ENCODE measurements around the genes NKAPD1 and ANKK1.

DNA sequence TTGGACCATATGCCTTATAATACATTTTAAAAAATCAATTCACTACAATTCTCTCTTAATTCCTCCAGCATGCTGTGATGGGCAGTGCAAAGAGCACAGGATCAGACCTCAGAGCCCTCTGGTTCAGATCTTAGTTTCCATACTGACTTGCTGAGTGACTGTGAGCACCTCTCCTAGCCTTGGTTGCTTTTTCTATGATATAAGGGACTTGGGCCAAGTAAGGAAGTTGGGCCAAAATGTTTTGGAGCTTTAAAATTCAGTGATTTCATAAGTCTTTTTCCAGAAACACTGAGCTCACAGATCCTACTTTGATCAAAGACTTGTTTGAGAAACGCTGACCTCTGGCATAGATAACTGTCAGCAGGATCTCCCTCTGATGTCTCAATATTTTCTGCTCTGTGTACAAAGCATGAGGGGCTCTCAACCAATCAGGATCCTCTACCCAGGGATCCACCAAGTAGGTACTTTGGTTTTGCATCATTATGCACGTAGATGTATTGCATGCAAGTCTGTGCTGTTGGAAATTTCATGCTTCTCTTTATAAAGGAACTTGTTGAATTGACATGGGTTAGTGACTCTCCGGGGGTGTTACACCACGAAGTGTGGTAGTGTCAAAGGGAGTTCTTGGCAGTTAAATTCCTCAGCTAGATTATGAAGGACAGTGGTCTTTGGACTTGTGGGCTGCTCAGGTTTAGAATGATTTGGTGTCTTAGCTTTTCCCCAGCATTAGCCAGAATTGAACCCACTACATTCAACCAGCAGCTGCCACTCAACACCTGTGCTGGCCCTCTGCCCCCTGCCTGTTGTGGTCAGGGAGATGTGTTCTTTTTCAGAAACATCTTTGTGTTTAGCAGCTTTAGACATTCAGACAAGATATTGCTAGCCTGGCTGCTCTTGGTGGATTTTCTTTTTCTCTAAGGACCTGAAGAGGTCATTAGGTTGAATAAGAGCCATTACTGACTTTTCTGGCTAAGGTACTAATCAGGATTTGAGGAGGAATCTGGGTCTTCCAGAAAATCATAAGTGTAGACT, 1.7 kb upstream of the DIXDC1 start:
- PRO-cap, result no peak
- RRBS, 2 experiments, result no CpG with 5 or more reads among the region's 4 CpGs

DNA sequence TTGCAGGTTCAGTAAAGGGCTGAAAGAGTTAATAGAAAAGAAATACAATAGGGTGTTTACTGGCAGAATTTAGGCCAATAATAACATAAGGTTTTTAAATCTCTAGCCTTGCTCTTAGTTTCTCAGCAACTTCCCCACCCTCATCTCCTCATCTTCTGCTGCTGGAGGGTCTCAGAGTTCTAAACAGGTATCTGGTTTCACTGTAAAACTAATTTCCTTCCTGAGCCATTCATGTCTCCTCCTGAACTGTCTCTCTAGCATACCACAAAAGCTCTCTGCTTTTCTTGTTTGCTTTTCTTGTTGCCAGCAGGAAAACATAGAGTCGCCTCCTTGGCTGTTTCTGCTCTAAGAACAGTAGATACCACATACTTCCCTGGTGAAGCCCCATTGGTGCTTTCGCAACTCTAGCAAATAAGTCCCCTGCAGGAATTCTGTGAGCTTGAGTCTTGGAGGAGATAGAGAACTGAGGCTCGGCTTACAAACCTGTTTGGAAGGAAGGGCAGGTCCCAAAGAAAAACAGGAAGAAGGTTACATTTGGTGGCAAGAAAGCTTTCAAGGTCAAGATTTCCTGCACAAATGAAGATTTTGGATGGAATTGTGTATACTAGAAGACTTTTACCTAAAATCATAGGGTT, 7.0 kb downstream of the DIXDC1 start:
- PRO-cap, result bidirectional peak, plus-strand start at position 458 of the sequence, minus-strand start at position 248 of the sequence
- RRBS, 2 experiments, result no CpG with 5 or more reads among the region's 3 CpGs

GRCh38 chr11:111978204-111979061, 41.3 kb downstream of the DIXDC1 start:
- PRO-cap, result no peak
- RRBS, 2 experiments, result no CpG with 5 or more reads among the region's 10 CpGs

DNA sequence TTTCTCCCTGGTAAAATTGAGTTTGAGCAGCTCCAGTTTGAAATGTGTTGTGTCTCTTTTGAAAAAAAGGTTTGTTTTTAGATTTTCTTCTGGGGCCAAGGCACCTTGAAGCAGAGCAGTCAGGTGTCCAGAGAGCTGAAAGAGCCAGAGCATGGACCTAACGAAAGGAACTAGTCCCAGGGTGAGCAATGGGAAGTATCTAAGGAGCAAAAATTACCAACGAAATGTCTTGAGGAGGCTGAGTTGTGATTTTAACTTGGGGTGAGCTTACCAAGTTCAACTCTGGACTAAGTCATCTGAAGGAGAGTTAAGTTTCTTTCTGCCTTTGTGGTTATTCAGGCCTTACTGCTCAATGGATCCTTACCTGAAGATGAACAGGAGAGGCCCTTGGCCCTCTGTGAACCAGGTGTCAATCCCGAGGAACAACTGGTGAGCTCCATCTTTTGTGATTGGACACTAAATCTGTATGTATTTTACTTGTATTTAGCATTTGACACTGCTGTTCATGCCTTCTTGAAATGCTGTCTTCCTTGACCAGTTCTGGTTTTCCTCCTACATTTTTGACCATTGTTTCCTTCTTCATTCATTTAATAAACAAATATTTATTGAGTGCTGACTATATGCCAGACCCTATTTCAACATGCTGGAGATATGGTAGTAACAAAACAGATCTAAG, 40.2 kb upstream of the DLAT start:
- PRO-cap, result no peak
- RRBS, 2 experiments, result no CpG with 5 or more reads among the region's 3 CpGs

DNA sequence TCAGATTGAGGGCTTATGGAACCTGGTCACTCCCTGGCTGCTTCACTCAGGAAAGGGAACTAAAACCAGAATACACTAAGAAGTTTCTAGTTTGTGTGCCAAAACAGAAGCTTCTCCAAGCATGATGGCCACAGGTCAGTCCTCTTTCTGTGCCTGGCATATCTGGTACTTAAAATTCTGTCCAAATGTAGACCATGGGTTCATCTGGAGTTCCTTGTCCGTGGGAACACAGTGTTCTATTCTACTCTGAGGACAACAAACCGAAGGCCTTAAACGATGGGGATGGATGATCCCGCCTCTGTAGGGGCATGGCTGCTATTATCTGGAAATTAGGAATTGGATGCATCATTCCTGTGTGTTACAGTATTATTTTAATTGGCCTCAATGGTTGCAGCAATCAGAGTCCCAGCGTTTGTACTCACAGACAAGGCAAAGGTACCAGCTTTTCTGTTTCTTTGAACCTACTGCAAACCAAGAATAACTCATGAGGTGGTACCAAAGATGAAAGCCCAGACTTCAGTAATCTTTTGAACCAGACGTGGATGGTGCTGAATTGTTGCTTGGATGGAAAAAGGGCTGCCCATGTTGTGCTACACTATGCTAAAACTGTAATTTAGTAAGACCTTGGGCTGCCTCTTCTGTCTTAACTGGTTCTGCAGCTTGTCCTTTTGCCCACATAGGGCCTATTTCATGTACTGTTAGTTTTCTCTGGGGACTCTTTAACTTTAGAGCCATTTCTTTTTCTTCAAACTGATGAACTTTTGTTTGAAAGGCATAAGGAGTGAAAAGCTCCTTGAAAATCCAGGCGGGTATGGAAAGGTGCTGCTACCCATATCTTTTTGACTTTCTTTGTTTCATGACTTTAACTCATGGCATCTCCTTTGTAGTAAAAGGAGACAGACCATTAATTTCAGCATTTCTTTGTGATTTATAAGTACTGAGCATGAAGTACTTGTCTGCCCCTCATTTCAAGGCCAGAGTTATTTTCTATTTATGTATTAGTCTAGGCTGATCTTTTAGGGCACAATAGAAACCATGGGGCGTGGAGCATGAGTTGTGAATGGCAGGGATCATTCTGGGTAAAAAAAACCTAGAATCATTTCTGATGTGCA, 5.8 kb upstream of the DLAT start:
- PRO-cap, result no peak
- RRBS, 2 experiments, result no CpG with 5 or more reads among the region's 8 CpGs

GRCh38 chr11:112025754-112026230, 584 bp downstream of the DLAT start:
- PRO-cap, result no peak
- RRBS, 2 experiments, result no CpG with 5 or more reads among the region's 3 CpGs

DNA sequence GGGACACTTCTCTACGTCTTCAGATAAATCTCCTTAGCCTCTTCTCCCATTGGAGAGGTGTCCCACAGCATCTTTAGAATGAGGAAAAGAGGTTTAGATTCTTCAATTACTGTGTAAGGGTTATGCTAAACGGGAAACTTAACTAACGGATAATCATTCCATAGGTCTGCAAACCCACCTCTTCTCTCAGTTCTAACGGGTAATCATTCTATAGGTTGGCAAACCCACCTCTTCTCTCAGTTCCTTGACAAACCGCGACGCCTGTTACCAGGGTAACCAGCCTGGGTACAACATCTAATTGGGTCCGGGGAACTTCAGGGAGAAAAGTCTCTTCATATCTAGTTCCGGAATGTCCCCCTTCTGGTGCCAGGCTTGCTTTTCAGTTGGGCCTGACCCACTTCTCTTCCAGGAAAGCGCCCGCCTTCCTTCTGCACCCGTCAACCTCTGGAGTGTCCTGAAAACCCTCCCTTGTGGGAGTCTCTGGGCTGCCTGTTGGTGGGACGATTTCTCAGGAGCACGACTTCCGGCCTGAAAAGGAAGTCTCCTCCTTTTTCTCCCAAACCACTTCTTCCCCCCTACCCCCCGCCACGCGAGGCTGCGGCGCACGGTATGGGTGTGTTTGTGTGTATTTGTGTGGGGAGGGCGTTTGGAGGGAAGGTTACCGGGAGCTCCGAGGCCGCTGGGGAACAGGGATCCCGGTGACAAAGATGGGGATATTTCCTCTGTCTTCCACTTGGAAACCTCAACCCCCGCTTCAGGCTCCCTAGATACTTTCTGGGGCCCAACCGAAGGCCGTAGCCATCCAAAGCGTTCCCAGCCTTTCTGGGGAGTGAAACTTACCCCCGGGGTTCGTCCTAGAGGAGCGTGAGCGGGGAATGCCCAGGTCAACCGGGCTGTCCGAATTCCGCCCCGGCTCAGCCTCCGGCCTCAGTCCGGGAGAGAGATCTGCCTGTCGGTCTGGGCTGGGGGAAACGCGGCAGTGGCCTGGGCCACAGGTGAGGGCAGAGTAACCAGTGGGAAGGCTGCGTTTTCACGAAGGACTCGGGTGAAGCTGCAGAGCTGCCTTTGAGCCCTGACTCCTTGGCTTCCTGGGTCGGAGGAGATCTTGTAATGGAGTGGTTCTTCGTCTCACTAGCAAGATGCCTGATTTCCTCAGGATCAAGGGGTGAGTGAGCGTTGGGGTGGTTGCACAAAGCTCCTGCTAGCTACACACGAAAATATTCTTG, at the start of gene NKAPD1:
Gene NKAPD1 (plus strand): TSS at position 548 of the 1,226 bp plus-strand sequence.
- PRO-cap, result no peak
- RRBS, 2 experiments, result 1 to 7% methylated on average over 5 of the region's 50 CpGs

GRCh38 chr11:112227075-112227576, 898 bp downstream of the PTS start:
- PRO-cap, result unidirectional peak, minus-strand start at chr11:112227151
- RRBS, 2 experiments, result no CpG with 5 or more reads among the region's 12 CpGs

DNA sequence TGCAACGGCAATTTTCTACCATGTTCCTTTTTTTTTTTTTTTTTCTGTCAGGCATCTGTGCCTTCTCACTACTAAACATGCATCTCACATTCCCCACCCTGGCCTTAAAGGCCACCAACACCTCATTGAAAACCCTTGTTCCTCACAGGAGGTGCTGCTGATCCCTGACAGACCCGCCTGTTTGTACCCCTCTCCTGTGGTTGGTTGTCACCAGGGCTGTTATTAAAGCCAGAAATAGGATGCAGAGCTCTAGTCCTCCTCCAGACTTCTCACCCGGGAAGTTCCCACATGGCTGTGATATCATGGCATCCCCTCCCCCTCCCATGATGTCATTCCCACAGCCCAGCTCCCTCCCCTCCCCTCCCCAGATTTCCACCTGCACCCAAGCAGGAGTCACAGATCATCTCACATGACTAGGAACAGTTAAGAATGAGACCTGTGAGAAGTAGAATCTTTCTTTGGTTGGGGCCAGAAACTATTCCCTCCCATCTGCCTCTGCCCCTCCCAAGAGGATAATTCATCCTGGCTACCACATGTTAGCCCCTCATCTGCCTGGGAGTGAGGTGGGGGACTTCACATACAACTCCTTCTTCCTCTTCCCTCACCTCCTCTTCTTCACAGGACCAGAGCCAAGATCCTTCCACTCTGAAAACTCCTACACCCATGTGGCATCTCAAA, 302.6 kb upstream of the NCAM1 start:
- PRO-cap, result no peak
- RRBS, 2 experiments, result no CpG with 5 or more reads among the region's 3 CpGs

- PRO-cap, result no peak
- RRBS, 2 experiments, result no CpG with 5 or more reads among the region's 49 CpGs
Observed at GRCh38 chr11:113387484-113388207, at the start of gene ANKK1. Gene ANKK1, plus strand, starts transcription at chr11:113387779.

DNA sequence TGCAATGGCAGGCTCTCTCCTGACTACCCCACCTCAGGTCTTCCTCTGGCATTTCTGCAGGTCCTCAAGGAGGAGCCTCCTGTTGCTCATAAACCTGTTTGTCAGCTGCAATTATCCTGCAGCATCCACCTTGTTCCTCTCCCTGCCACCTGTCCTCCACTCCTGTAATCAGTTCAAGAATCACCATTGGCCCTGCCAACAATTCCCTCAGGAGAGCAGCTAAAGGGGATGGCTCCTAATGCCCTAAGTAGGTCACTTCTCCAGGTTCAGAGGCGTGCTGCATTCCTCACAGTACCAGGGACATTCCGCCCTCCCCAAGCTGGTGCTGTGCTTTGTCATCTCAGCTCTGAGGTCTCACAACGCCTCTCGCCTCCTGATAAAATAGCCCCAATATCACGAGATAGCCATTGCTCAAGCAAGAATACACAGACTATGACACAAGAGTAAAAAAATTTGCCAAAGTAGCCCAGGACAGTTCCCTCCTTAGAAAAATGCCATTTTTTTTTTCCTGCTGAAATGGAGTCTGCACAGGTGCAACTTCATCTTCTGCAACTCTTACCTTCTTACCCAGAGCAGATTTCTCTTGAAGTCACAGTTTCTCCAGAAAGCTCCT, 2.2 kb downstream of the CLDN25 start:
- PRO-cap, result no peak
- RRBS, 2 experiments, result no CpG with 5 or more reads among the region's 5 CpGs

GRCh38 chr11:113873188-113873646, 2.2 kb downstream of the USP28 start:
- PRO-cap, result no peak
- RRBS, 2 experiments, result no CpG with 5 or more reads among the region's 5 CpGs

GRCh38 chr11:113875035-113875430, 339 bp downstream of the USP28 start:
- PRO-cap, result no peak
- RRBS, 2 experiments, result 4% methylated on average over 4 of the region's 33 CpGs; no CpG with 5 or more reads in 1 of the 2 experiments

DNA sequence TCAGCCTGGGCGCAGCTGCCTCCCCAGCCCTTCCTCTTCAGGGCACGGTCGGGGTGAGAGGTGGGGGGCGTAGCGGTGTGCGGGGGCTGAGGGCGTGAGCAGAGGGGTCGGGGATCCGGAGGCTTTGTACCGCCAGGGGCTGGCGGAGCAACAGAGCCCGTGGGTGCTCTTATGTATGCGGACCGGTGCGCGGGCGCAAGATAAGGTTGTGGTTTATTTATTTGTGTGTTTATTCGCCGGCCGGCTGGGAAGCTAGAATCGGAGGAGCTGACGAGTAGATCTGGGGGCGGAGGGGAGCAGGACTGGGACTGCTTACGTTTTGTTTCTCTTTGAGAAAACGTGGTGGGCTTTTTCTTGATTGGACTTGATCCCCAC, 566 bp downstream of the ZBTB16 start:
- PRO-cap, result no peak
- RRBS, 2 experiments, result under 1 to 3% methylated on average over 8 to 11 of the region's 25 CpGs

GRCh38 chr11:114060465-114061457, 1.2 kb downstream of the ZBTB16 start:
- PRO-cap, result no peak
- RRBS, 2 experiments, result 1 to 2% methylated on average over 27 to 42 of the region's 112 CpGs

GRCh38 chr11:114070515-114071219, 11.2 kb downstream of the ZBTB16 start:
- PRO-cap, result no peak
- RRBS, 2 experiments, result no CpG with 5 or more reads among the region's 6 CpGs

DNA sequence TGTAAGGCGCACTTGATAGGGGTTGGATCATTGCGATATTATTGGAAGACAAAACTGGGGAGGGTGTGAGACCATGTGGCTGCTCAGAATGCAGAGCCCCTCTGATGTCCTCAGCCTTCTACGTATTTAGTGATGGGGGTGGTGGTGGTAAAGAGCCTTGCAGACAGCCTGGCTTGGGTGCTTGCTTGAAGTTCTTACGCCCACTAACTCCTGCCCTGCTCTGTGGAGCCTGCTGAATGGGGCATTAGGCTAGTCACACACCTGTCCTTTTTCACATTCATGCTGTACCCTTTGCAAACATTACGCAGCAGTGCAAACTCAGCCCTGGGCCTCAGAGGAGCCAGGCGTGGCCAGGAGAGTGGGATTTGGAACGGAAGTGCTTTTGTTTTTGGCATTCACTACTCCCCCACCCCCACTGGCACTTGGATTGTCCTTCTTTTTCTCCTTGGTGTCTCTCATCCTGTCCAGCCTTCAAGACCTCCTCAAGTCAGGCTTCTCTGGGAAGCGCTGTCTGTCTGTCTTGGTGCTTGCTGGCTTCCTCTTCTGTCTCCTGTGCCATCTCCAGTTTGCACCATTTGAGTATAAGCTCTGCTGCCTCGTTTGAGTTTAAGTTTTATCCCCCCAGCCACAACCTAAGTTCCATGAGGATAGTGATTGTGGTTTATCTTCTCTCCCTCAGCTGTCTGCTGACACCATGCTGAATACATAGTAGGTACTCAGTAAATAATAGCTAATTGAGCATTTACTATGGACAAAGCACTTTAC, 26.5 kb downstream of the ZBTB16 start:
- PRO-cap, result no peak
- RRBS, 2 experiments, result no CpG with 5 or more reads among the region's 9 CpGs

GRCh38 chr11:114098718-114099324, 39.3 kb downstream of the ZBTB16 start:
- PRO-cap, result no peak
- RRBS, 2 experiments, result no CpG with 5 or more reads among the region's 3 CpGs

DNA sequence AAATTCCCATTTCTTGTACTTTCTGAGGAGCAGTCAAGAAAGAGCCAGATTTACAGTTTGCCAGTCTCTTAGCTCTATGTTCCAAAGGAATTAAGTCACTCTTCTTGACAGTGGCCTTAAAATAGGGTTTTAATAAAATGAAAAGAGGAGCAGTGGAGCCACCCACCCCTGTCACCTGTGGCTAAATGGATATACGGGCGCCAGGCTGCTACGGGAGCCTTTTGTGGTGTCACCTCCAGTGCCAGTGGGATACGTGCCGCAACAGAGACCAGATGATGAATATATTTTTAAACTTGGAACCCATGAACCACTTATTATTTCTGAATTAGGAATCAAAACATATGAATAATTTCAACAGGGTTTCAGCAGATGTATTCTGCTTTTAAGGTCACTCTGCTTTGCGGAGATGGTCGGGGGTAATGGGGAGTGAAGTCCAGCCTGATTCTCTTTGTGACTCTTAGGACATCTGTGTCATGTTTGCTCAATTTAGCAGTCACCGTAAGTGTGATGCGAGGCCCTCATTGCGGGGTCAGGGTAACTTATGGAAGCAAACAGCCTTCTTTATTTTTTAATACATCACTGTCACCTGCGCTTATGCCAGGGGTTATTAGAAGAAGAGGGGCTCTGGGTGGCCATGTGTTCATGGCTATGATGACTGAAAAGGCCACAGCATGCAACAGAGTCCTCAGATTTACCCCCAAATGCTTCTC, 64.3 kb downstream of the ZBTB16 start:
- PRO-cap, result no peak
- RRBS, 2 experiments, result no CpG with 5 or more reads among the region's 11 CpGs

- PRO-cap, result no peak
- RRBS, 2 experiments, result no CpG with 5 or more reads among the region's 5 CpGs
Observed at GRCh38 chr11:114125766-114126274, 66.3 kb downstream of the ZBTB16 start.